K562 (cell line): ENCODE measurements around the genes IHH and PTPRN.

DNA sequence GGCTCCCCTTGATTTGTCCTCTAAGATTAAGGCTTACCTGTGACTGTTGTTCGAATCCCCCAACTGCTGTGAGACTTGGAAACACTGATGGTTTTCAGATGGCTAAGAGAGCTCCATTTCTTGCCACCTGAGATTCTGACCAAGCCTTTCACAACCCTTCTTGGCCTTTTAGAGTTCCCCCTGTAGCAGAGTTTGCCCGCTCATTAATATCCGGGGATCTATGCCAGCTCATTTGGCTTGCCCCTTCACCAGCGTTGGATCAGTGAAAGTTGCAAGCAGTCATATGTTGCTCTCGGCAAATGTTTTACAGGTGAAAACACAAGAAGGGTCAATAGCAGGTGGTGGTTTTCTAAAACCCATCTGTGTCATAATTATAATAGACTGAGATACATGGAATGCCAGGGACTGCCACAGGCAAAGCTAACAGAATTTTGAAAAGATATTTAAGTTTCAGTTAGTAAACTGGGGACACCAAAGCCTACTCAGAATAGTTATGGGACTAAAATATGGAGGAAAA lies 24.0 kb upstream of the CYP27A1 start:
- RAMPAGE, long total RNA = no peak
- RRBS = no CpG with 5 or more reads among the region's 5 CpGs
PRO-cap:
- standard = no peak
- CoPRO, capped RNA only, 2 experiments = no peak in any of the 2 experiments
- CoPRO, capped and uncapped RNA, 2 experiments = no peak in any of the 2 experiments
- CoPRO, uncapped RNA only, 2 experiments = no peak in any of the 2 experiments
CAGE:
- cytosol, long polyA plus RNA = no peak
- long polyA plus RNA = no peak
- nucleolus, long total RNA = no peak
- nucleus, long polyA plus RNA = no peak

DNA sequence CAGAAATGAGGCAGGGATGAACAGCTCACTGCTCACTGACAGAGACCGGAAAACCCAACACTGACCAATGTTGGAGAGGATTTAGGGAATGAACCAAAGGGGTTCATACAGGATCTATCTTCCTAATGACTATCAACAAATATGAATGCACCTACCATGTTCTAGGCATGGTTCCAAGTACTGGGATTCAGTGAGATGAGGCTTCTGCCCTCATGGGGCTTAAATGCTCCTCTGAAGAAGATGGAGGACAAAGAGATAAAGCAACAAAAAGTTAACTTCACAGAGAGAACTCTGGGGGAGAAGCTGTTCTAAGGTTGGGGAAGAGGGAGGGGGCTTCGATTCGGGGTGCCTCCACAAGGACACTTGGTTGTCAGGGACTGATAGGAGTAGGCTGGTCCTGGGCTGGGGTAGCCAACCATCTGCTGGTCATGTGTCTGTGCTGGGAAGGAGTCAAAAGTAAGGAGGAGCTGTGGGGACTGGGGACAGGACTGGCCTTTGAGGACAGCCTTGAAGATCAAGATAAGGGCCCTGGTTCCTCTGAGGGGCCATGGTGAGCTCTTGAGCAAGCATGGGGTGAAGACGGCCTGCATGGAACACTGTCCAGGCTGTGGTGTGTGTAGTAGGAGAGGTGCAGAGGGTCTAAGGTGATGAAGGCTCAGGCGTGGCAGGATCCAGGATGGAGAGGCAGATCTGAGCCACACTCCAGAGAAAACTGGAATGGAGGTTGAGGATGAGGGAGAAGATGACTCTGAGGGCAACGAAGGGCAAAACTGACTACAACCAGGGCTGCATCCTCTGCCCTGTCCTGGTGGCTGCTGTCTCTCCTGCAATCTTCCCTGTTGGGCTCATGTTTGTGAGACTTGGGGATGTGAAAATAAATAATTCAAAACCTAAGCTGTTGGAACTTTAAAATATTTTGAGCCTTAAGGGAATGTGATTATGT lies 1.7 kb downstream of the CYP27A1 start:
- RAMPAGE, long total RNA = no peak
- RRBS = no CpG with 5 or more reads among the region's 6 CpGs
PRO-cap:
- standard = no peak
- CoPRO, capped RNA only, 2 experiments = no peak in any of the 2 experiments
- CoPRO, capped and uncapped RNA, 2 experiments = no peak in any of the 2 experiments
- CoPRO, uncapped RNA only, 2 experiments = no peak in any of the 2 experiments
CAGE:
- cytosol, long polyA plus RNA = no peak
- long polyA plus RNA = no peak
- nucleolus, long total RNA = no peak
- nucleus, long polyA plus RNA = no peak

GRCh38 chr2:218883248-218883808 lies 2.7 kb downstream of the WNT10A start:
- RAMPAGE, long total RNA = no peak
- RRBS = under 1% methylated on average over 16 of the region's 43 CpGs
PRO-cap:
- standard = no peak
- CoPRO, capped RNA only, 2 experiments = no peak in any of the 2 experiments
- CoPRO, capped and uncapped RNA, 2 experiments = no peak in any of the 2 experiments
- CoPRO, uncapped RNA only, 2 experiments = no peak in any of the 2 experiments
CAGE:
- cytosol, long polyA plus RNA = no peak
- long polyA plus RNA = no peak
- nucleolus, long total RNA = no peak
- nucleus, long polyA plus RNA = no peak

- RAMPAGE, long total RNA = no peak
- RRBS = no CpG with 5 or more reads among the region's 10 CpGs
PRO-cap:
- standard = no peak
- CoPRO, capped RNA only, 2 experiments = no peak in any of the 2 experiments
- CoPRO, capped and uncapped RNA, 2 experiments = no peak in any of the 2 experiments
- CoPRO, uncapped RNA only, 2 experiments = no peak in any of the 2 experiments
CAGE:
- cytosol, long polyA plus RNA = no peak
- long polyA plus RNA = no peak
- nucleolus, long total RNA = no peak
- nucleus, long polyA plus RNA = no peak
Observed at GRCh38 chr2:218998480-218999050, 5.3 kb upstream of the CRYBA2 start.

- RAMPAGE, long total RNA = no peak
- RRBS = 65% methylated on average over 65 of the region's 122 CpGs
PRO-cap:
- standard = no peak
- CoPRO, capped RNA only, 2 experiments = no peak in any of the 2 experiments
- CoPRO, capped and uncapped RNA, 2 experiments = no peak in any of the 2 experiments
- CoPRO, uncapped RNA only, 2 experiments = no peak in any of the 2 experiments
CAGE:
- cytosol, long polyA plus RNA = no peak
- long polyA plus RNA = no peak
- nucleolus, long total RNA = no peak
- nucleus, long polyA plus RNA = no peak
Observed at GRCh38 chr2:219060455-219061486, at the start of gene IHH. Gene IHH (minus strand): TSS chr2:219060921.

DNA sequence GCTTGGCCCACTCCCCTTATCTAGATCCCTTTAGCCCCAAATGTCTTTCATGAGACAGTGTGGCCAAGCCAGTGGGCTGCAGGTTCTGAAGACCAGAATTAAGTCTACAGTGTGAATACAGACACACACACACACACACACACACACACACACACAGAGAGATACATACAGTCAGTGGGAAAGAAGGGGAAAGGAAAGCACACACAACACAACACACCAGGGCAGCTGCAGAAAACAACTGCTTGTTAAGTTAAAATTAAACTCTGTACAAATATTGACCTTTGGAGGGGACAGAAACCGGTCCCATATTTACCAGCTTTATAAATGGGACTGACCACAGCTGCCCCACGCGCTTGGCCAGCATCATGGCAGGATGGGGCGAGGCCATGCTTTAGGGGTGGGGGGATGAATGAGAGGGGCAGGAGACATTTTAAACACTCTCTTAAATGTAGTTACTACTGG lies 49.1 kb downstream of the NHEJ1 start:
- RAMPAGE, long total RNA = no peak
- RRBS = no CpG with 5 or more reads among the region's 4 CpGs
PRO-cap:
- standard = no peak
- CoPRO, capped RNA only, 2 experiments = no peak in any of the 2 experiments
- CoPRO, capped and uncapped RNA, 2 experiments = no peak in any of the 2 experiments
- CoPRO, uncapped RNA only, 2 experiments = no peak in any of the 2 experiments
CAGE:
- cytosol, long polyA plus RNA = no peak
- long polyA plus RNA = no peak
- nucleolus, long total RNA = no peak
- nucleus, long polyA plus RNA = no peak

DNA sequence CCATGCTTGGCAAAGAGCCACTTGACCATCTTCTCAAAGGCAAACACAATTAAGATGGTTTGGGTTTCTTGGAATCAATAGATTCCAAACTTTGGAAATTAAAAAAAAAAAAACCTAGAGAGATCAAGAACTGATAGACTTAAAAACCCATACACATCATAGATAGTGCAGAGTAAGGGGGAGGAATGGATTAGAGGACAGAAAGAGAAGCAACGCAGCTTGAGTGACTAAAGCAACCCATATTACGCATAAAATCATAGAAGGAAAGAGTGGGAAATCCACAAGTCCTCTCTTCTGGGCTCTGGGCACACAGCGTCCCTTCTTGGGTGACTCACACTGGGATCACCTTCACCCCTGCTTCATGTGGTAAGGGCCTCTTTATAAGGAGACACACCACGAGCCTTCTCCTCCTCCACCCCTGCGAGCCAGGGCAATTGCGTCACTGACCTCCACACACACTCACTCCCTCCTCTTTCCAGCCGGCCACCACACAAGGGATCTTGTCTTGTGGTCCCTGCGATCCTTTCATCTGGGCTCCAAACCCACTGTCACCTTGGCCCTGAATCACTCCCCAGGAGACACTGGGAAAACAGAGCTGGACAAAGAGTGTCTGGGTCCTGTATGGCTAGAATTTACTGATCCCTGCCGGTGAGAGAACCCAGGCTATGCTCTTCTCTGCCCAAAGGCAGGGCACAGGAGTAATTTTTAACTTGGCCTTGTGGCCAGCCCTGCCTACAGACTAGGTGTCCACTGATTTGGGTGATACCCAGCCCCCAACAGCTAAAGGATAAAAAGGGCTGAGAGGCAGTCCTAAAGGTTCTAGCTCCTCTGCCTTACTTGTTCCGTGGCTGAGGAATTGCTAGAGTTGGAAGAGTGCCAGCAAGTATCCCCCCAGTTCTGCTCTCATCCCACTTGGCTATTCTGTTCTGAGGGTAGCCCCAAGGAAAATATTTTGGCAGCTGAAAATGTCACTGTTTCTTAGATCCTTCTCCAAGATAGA lies 35.3 kb downstream of the NHEJ1 start:
- RAMPAGE, long total RNA = no peak
- RRBS = no CpG with 5 or more reads among the region's 10 CpGs
PRO-cap:
- standard = no peak
- CoPRO, capped RNA only, 2 experiments = no peak in any of the 2 experiments
- CoPRO, capped and uncapped RNA, 2 experiments = no peak in any of the 2 experiments
- CoPRO, uncapped RNA only, 2 experiments = no peak in any of the 2 experiments
CAGE:
- cytosol, long polyA plus RNA = no peak
- long polyA plus RNA = no peak
- nucleolus, long total RNA = no peak
- nucleus, long polyA plus RNA = no peak

GRCh38 chr2:219214150-219214775 lies 4.5 kb downstream of the ABCB6 start:
- RAMPAGE, long total RNA = no peak
- RRBS = 98% methylated on average over 5 of the region's 18 CpGs
PRO-cap:
- standard = no peak
- CoPRO, capped RNA only, 2 experiments = no peak in any of the 2 experiments
- CoPRO, capped and uncapped RNA, 2 experiments = no peak in any of the 2 experiments
- CoPRO, uncapped RNA only, 2 experiments = no peak in any of the 2 experiments
CAGE:
- cytosol, long polyA plus RNA = no peak
- long polyA plus RNA = no peak
- nucleolus, long total RNA = no peak
- nucleus, long polyA plus RNA = no peak

DNA sequence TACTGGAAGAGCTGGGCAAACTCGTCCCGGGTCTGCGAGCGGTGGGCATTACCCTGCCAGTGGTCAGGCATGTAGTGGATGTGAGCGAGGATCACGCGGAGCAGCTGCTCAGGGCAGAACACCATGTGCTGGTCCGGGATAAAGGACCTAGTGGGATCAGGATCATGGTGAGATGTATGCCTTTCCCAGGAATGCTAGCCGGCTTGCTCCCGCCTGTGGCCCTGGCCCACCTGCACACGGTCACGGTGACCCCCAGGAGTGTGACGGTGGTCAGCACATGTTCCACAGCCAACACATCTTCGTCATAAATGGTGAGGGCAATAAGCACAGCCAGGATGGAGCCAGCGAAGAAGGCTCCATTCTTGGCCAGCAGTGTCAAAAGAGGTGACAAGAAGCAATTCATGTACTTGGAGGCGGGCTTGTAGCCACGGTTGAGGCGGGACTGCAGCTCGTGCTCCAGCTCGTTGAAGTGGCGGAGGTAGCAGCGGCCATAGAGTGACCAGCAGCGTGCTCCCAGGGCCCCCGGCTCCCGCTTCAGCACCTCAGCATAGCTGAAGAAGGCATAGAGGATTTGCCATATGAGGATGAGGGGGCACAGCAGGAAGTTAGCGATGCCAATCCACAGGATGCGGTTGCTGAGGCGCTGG lies 5.2 kb upstream of the ABCB6 start:
- RAMPAGE, long total RNA = no peak
- RRBS = 100% methylated on average over 1 of the region's 28 CpGs
PRO-cap:
- standard = no peak
- CoPRO, capped RNA only, 2 experiments = no peak in any of the 2 experiments
- CoPRO, capped and uncapped RNA, 2 experiments = no peak in any of the 2 experiments
- CoPRO, uncapped RNA only, 2 experiments = no peak in any of the 2 experiments
CAGE:
- cytosol, long polyA plus RNA = no peak
- long polyA plus RNA = no peak
- nucleolus, long total RNA = no peak
- nucleus, long polyA plus RNA = no peak

DNA sequence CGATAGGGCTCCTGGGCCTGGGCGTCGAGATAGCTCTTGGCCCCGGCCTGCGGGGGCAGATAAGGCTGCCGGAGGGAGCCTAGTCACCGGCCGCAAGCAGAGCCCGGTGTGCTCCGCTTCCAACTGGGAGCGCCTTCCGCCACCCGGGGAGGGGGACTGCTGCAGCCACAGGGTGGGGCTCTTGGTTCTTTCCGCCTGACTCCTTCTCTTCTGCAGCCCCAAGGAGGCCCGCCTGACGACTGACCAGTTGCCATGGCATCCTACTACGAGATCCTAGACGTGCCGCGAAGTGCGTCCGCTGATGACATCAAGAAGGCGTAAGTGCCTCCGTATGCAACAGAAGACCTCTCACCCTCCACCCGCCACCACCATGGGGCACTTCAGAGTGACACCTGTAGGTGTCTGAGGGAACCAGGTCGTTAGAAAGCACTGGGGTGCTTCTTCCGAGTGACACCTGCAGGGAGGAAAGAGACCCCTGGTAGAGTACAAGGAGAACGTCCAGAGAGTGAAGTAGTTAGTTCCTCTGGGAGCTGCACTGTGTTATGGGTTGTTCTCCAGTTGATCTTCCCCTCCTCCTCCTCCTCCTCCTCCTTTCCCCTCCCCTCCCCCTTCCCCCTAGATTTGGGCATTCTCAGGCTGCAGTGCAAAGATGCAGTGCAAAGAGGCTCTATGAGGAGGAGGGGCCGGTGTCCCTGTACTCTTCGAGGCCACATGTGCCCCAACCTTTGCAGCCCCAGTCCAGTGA lies 588 bp downstream of the DNAJB2 start:
- RAMPAGE, long total RNA = no peak
- RRBS = 2% methylated on average over 3 of the region's 30 CpGs
PRO-cap:
- standard = bidirectional peak, plus-strand start at position 386 of the sequence, minus-strand start at position 241 of the sequence
- CoPRO, capped RNA only, 2 experiments = peak in 2 of 2 experiments; most common plus-strand start position 336 of the sequence (in 2); most common minus-strand start position 161 of the sequence (in 2)
- CoPRO, capped and uncapped RNA, 2 experiments = no peak in any of the 2 experiments
- CoPRO, uncapped RNA only, 2 experiments = no peak in any of the 2 experiments
CAGE:
- cytosol, long polyA plus RNA = no peak
- long polyA plus RNA = no peak
- nucleolus, long total RNA = no peak
- nucleus, long polyA plus RNA = no peak

- RAMPAGE, long total RNA = no peak
- RRBS = 12% methylated on average over 9 of the region's 43 CpGs
PRO-cap:
- standard = no peak
- CoPRO, capped RNA only, 2 experiments = no peak in any of the 2 experiments
- CoPRO, capped and uncapped RNA, 2 experiments = no peak in any of the 2 experiments
- CoPRO, uncapped RNA only, 2 experiments = no peak in any of the 2 experiments
CAGE:
- cytosol, long polyA plus RNA = start-site peak on the minus strand at chr2:219309391-219309426, 15 and 15 reads in 2 replicates
- long polyA plus RNA = no peak
- nucleolus, long total RNA = no peak
- nucleus, long polyA plus RNA = no peak
Observed at GRCh38 chr2:219309228-219309860, at the start of gene PTPRN. Gene PTPRN (minus strand): TSS chr2:219309401.

GRCh38 chr2:219378473-219378747 lies 9.3 kb downstream of the DNPEP start:
- RAMPAGE, long total RNA = no peak
- RRBS = no CpG with 5 or more reads among the region's 5 CpGs
PRO-cap:
- standard = no peak
- CoPRO, capped RNA only, 2 experiments = no peak in any of the 2 experiments
- CoPRO, capped and uncapped RNA, 2 experiments = no peak in any of the 2 experiments
- CoPRO, uncapped RNA only, 2 experiments = no peak in any of the 2 experiments
CAGE:
- cytosol, long polyA plus RNA = no peak
- long polyA plus RNA = no peak
- nucleolus, long total RNA = no peak
- nucleus, long polyA plus RNA = no peak

DNA sequence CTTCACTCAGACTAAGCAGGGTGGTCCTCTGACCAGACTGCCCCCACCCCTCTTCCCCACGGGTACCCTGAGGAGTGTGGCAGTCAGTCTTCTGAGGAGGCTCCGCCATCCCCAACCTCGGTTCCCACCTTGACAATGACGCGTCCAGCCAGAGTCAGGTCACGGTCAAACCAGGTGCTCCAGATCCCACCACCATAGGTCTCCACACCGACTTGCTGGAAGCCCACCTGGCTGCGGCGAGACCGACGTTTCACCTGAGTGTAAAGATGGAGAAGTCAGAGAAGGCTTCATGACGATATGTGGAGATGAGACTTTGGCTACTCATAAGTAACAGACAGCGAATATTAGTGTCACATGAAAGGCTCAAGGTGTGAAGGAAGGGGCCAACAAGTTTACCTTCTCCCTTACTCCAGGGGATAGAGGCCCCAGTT lies 1.5 kb downstream of the DNPEP start:
- RAMPAGE, long total RNA = no peak
- RRBS = no CpG with 5 or more reads among the region's 13 CpGs
PRO-cap:
- standard = no peak
- CoPRO, capped RNA only, 2 experiments = no peak in any of the 2 experiments
- CoPRO, capped and uncapped RNA, 2 experiments = no peak in any of the 2 experiments
- CoPRO, uncapped RNA only, 2 experiments = no peak in any of the 2 experiments
CAGE:
- cytosol, long polyA plus RNA = no peak
- long polyA plus RNA = no peak
- nucleolus, long total RNA = no peak
- nucleus, long polyA plus RNA = no peak

DNA sequence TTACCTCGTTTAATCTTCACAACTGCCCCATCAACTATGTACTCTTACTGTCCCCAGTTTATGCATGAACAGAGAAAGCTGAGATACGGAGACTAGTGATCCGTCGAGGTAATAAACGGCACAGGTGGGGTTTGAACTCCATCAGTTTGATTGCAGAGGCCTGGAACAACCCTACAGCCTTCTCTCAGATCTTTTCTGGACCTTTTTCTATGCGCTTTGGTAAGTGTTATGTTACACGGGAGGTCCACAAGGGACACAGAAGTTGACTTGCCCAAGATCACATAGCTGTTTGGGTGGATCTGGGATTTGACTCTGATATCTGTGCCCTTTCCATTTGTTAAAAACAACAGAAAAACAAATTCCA lies 1.1 kb upstream of the DNPEP start:
- RAMPAGE, long total RNA = no peak
- RRBS = no CpG with 5 or more reads among the region's 7 CpGs
PRO-cap:
- standard = no peak
- CoPRO, capped RNA only, 2 experiments = no peak in any of the 2 experiments
- CoPRO, capped and uncapped RNA, 2 experiments = no peak in any of the 2 experiments
- CoPRO, uncapped RNA only, 2 experiments = no peak in any of the 2 experiments
CAGE:
- cytosol, long polyA plus RNA = no peak
- long polyA plus RNA = no peak
- nucleolus, long total RNA = no peak
- nucleus, long polyA plus RNA = no peak

GRCh38 chr2:219406598-219407334 lies 11.4 kb upstream of the DES start:
- RAMPAGE, long total RNA = no peak
- RRBS = no CpG with 5 or more reads among the region's 4 CpGs
PRO-cap:
- standard = no peak
- CoPRO, capped RNA only, 2 experiments = no peak in any of the 2 experiments
- CoPRO, capped and uncapped RNA, 2 experiments = no peak in any of the 2 experiments
- CoPRO, uncapped RNA only, 2 experiments = no peak in any of the 2 experiments
CAGE:
- cytosol, long polyA plus RNA = no peak
- long polyA plus RNA = no peak
- nucleolus, long total RNA = no peak
- nucleus, long polyA plus RNA = no peak

GRCh38 chr2:219439486-219440089 lies 4.9 kb downstream of the SPEG start:
- RAMPAGE, long total RNA = no peak
- RRBS = no CpG with 5 or more reads among the region's 8 CpGs
PRO-cap:
- standard = no peak
- CoPRO, capped RNA only, 2 experiments = no peak in any of the 2 experiments
- CoPRO, capped and uncapped RNA, 2 experiments = no peak in any of the 2 experiments
- CoPRO, uncapped RNA only, 2 experiments = no peak in any of the 2 experiments
CAGE:
- cytosol, long polyA plus RNA = no peak
- long polyA plus RNA = no peak
- nucleolus, long total RNA = no peak
- nucleus, long polyA plus RNA = no peak

DNA sequence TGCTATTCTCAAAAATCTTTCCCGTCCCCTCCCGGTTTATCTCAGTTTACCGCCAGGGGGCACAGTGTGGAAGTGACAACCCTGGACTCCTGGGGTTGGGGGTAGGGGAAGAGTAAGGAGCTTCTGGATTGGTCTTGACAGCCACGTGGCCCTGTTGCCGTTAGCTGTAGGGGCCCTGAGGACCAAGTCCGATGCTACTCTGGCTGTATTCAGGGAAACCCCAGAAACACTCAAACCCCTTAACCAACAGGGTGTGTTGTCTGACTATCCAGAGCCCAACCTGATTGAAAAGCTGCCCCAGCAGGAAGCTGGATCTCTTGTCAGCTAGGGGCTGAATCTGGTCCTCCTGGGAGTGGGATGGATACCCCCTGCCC lies 443 bp upstream of the SPEGNB start:
- RAMPAGE, long total RNA = no peak
- RRBS = no CpG with 5 or more reads among the region's 6 CpGs
PRO-cap:
- standard = unidirectional peak, plus-strand start at position 160 of the sequence
- CoPRO, capped RNA only, 2 experiments = no peak in any of the 2 experiments
- CoPRO, capped and uncapped RNA, 2 experiments = no peak in any of the 2 experiments
- CoPRO, uncapped RNA only, 2 experiments = no peak in any of the 2 experiments
CAGE:
- cytosol, long polyA plus RNA = no peak
- long polyA plus RNA = no peak
- nucleolus, long total RNA = no peak
- nucleus, long polyA plus RNA = no peak

DNA sequence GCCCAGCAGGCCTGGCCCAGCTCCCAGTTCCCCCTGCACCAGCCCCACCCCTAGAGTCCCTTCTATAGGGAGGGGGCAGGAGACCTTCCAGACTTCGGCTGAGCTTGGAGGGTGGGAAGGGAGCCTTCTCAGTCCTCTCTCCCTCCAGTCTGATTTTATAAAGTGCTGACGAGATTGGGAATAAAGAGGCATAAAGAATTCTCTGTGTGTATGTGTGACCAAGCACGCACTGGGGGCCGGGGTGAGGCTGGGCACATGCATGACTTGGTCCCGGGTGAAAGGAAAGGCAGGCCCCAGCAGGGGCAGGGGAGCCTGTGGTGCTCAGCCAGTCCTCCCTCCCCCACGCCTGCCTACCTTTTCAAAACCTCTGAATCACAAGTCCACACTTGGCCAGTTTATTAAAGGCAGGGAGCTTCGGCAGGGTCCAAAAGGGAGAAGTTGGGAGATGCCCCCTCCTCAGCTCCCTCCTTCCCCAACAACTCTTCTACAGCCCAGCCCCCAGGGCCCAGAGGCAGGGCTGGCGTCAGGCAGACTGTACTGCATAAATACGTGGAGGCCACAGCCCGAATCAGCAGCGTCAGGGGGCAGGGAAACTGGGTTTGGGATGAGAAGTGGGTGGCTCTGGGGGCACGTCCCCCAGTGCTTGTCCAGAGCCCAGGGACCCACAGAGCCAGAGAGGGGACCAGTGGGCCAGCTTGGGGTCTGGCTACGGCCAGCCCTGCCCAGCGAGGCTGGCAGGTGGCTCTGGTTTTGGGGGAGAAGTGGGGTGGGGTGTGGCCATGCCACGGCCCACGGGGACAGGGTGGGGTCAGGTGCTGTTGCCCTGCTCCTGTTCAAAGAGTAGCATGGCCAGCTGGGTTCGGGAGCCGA lies 4.8 kb downstream of the CHPF start:
- RAMPAGE, long total RNA = no peak
- RRBS = no CpG with 5 or more reads among the region's 18 CpGs
PRO-cap:
- standard = no peak
- CoPRO, capped RNA only, 2 experiments = no peak in any of the 2 experiments
- CoPRO, capped and uncapped RNA, 2 experiments = peak in 1 of 2 experiments; most common plus-strand start position 707 of the sequence (in 1); most common minus-strand start position 600 of the sequence (in 1)
- CoPRO, uncapped RNA only, 2 experiments = peak in 1 of 2 experiments; most common minus-strand start position 763 of the sequence (in 1)
CAGE:
- cytosol, long polyA plus RNA = no peak
- long polyA plus RNA = no peak
- nucleolus, long total RNA = no peak
- nucleus, long polyA plus RNA = start-site peak on the plus strand centred at position 98 of the sequence, 52 bp wide, 680 and 546 reads in 2 replicates